PFSK-1 (cell line): ENCODE measurements around the genes CENPP and IPPK.

DNA sequence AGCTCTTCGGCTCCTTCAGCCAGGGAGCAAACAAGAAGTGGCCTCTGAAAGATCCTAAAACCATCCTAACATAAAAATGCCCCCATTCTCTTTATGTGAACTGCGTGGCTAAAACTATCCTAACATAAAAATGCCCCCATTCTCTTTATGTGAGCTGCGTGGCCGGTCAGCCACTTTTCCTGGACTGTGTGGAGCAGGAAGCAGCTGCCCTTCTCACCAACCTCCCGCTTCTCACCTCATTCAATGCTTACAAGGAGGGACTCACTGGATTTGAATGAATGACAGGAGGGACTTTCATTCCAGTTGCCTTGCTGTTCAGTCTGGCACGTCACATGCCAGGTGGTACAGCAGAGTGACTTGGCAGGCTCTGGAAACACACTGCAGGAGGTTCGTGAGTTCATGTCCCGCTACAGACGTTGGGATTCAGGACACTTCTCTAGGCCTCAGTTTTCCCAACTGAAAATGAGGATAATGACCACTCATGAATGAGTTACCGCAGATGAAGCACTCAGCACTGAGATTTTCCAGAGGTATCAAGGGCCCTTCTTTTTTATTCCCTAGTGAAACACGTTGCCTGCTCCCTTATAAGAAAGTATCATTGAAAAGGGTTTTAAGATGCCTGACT is 60.2 kb upstream of the NFIL3 start:
- RRBS, result no CpG with 5 or more reads among the region's 11 CpGs

- RRBS, result no CpG with 5 or more reads among the region's 7 CpGs
These were observed 77.1 kb upstream of the NFIL3 start for GRCh38 chr9:91500718-91501066.

DNA sequence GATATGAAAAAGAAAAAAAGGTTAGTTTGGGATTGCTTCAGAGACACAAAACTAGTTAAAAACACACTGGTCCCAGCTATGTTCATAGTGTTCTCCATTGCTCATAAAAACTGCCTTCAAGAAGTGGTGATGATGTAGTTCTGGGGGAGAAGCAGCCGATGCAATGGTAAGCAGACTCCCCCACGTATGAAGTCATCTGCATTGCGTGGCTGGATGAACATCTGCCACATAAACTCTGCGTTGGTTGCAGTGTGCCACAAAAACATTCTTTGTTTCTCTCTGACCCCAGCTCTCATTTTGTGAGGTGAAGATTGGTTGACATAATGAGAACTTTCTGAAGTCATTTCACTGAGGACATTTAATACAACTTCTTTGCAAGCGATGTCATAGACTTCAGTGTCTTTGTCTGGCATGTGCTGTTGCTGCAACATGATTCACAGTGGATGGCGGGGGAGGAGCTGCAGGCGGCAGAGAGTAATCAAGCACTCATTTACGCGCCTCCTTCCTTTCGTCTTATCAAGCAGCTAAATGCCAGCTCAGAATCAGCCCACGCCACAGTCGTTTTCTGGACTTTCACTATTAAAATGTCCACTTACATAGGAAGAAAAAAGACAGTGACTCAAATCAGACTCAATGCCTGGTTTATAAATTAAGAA is 91.5 kb upstream of the NFIL3 start:
- RRBS, result no CpG with 5 or more reads among the region's 12 CpGs

DNA sequence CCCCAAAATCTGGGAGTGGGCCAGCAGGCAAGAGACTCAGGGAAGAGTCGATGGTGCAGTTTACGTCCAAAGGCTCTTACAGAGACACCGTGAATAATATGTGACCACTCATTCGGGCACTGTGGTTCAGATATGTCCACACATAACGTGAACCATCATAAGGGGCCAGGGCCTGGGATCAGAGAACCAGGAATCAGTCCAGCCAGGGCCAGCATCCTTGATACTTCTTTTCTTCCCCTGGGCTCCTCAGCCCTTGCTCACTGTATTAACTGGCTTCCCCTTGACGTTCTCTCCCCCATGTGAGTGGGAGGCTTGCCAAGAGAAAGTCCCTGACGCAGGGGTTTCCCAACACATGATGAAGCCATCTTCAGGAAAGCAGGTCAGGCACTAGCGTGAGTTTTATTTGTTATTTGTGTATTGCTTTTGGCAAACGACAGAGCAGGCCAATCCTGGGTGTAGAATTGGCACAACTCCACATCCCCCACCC is 165.4 kb upstream of the NFIL3 start:
- RRBS, result no CpG with 5 or more reads among the region's 9 CpGs

- RRBS, result no CpG with 5 or more reads among the region's 39 CpGs
These were observed 235.7 kb downstream of the ROR2 start for GRCh38 chr9:91714071-91714978.

GRCh38 chr9:91847298-91847501 is 102.8 kb downstream of the ROR2 start:
- RRBS, result no CpG with 5 or more reads among the region's 3 CpGs

GRCh38 chr9:91873605-91874132 is 76.4 kb downstream of the ROR2 start:
- RRBS, result no CpG with 5 or more reads among the region's 8 CpGs

- RRBS, result 71% methylated on average over 25 of the region's 44 CpGs
These were observed 25.9 kb upstream of the SPTLC1 start for GRCh38 chr9:92141111-92141568.

GRCh38 chr9:92294248-92294981 is 918 bp upstream of the IARS1 start:
- RRBS, result 9% methylated on average over 4 of the region's 20 CpGs

- RRBS, result no CpG with 5 or more reads among the region's 2 CpGs
These were observed 14.7 kb downstream of the NOL8 start for GRCh38 chr9:92310457-92310839.

DNA sequence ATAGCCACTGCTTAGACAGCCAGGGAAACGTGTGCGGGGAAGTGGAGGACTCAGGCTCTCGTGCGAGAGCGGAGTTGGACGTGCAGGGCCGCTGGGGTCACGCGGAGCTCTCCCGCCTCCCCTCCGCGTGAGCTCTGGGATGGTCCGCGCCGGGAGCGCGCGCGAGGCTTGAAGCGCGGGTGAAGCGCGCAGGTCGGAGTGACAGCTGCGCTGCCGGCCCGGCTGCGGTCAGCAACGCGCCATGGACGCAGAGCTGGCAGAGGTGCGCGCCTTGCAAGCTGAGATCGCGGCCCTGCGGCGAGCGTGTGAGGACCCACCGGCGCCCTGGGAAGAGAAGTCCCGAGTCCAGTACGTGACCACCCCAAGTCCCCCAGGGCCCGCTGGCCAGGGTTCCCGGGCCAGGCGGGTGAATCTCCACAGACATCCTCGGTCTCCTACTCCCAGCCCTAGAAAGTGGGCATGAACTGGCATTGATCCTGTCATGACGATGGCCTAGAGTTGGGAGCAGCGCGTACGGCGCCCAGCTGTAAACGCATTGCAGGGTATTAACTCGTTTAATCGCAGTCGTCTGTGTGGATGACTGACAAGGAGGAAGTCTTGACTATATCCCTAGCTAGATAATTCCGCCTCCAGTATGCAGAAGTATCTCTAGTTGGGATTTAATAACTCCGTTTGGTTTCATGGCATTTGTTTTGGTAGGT is at the start of gene CENPP:
Gene CENPP, plus strand, starts transcription at position 196 of the 701 bp plus-strand sequence.
- RRBS, result under 1% methylated on average over 28 of the region's 57 CpGs

DNA sequence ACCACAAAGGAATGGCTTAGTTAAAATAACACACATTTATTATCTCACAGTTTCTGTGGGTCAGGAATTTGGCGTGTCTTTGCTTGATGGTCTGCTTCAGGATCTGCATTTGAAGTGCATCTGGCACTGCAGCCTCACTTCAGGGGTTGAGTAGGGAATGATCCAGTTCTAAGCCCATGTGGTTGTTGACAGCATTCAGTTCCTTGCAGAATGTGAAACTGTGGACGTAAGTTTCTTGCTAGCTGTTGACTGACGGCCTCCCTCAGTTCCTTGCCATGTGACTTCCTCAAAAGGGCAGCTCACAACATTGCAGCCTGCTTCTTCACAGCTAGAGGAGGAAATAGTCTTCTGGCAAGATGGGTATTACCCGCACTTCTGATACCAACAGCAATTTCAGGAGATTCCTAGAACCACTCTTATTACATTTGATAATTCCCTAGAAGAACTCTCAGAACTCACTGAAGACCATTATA is 2.2 kb upstream of the OGN start:
- RRBS, result no CpG with 5 or more reads among the region's 4 CpGs

DNA sequence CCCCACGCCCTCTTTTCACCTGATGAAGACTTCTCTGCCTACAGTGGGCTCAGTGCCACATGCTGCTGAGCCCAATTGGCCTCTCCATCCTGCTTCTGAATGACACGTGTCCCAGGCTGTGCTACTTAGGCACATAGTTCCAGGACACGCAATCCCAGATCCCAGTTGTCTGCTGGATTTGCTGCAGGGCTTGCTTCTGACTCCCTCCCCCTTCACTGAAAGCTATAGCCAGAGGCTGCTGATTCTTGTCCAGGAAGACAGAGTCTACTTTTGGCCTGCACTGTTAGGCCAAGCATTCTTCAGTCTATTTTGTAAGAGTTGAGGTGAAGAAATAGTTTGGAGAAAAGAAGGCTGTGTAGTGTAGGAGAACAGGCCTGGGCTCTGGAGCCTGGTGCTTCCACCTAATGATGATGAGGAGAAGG is 34.1 kb downstream of the ECM2 start:
- RRBS, result no CpG with 5 or more reads among the region's 3 CpGs

GRCh38 chr9:92506041-92506912 is 29.5 kb downstream of the ECM2 start:
- RRBS, result no CpG with 5 or more reads among the region's 3 CpGs

- RRBS, result 2% methylated on average over 25 of the region's 97 CpGs
These were observed at the start of gene IPPK for GRCh38 chr9:92669334-92670493. TSS of gene IPPK (minus strand) at chr9:92670131.

DNA sequence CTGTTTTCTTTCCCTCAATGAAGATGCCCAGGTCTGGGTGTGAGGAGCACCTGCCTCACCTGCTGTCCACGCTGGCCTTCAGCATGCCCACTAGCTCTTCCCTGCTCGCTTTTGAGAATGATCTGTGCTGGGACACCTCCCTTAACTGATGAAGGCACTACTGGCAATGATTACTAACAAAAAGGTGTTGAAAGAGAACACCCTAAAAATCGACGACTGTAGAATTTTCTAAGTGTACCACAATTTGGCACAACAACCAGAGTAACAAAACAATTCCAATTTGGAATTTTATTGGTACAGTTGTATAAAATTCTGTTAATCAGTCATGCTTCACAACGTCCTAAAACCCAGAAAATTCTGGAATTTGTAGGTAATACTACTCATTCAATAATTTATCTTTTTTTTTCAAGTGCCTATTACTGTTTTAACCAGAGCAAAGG is 42.4 kb upstream of the IPPK start:
- RRBS, result no CpG with 5 or more reads among the region's 5 CpGs

DNA sequence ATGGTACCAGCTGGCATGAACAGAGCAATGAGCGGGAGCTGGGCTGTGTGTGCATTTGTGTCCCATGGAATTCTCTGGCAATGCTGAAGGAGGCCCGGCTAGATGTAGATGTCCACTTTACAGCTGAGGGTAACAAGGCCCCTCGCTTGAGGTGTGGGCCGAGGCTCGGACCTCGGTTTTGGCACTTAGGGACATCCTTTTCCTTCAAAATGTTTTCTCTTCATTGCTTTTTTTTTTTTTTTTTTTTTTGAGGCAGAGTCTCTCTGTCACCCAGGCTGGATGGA is 1.5 kb upstream of the FGD3 start:
- RRBS, result no CpG with 5 or more reads among the region's 6 CpGs

GRCh38 chr9:92963683-92964802 is 16.7 kb downstream of the FGD3 start:
- RRBS, result no CpG with 5 or more reads among the region's 27 CpGs

- RRBS, result 15% methylated on average over 2 of the region's 20 CpGs
These were observed 17.9 kb downstream of the FGD3 start for GRCh38 chr9:92965081-92965853.

DNA sequence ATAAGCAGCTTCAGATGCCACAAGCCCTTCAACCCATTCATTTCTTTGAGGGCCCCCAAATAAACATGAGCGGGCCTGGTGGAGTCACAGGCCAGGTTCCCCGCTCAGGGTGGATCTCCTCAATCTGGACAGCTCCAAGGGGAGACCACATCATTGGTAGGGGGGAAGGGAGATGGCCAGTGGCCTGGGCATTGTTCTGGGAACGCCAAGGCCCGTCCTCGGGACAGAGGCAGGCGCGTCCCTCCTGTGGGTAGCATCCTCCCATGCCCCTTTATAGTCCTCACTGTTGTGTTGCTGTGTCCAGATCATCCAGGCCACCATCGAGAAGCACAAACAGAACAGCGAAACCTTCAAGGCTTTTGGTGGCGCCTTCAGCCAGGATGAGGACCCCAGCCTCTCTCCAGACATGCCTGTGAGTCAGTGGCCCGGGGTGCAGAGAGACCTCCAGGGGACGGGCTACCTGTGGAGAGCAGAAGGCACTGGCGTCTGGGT is 38.4 kb upstream of the SUSD3 start:
- RRBS, result no CpG with 5 or more reads among the region's 13 CpGs